Jurkat, Clone E6-1 (cell line): ENCODE data around the genes PIGH and ARG2.

GRCh38 chr14:67242209-67242676, 1.0 kb downstream of the PALS1 start:
- RRBS = no CpG with 5 or more reads among the region's 6 CpGs

- RRBS = no CpG with 5 or more reads among the region's 2 CpGs
These were observed 22.2 kb upstream of the PLEKHH1 start for GRCh38 chr14:67510894-67511300.

DNA sequence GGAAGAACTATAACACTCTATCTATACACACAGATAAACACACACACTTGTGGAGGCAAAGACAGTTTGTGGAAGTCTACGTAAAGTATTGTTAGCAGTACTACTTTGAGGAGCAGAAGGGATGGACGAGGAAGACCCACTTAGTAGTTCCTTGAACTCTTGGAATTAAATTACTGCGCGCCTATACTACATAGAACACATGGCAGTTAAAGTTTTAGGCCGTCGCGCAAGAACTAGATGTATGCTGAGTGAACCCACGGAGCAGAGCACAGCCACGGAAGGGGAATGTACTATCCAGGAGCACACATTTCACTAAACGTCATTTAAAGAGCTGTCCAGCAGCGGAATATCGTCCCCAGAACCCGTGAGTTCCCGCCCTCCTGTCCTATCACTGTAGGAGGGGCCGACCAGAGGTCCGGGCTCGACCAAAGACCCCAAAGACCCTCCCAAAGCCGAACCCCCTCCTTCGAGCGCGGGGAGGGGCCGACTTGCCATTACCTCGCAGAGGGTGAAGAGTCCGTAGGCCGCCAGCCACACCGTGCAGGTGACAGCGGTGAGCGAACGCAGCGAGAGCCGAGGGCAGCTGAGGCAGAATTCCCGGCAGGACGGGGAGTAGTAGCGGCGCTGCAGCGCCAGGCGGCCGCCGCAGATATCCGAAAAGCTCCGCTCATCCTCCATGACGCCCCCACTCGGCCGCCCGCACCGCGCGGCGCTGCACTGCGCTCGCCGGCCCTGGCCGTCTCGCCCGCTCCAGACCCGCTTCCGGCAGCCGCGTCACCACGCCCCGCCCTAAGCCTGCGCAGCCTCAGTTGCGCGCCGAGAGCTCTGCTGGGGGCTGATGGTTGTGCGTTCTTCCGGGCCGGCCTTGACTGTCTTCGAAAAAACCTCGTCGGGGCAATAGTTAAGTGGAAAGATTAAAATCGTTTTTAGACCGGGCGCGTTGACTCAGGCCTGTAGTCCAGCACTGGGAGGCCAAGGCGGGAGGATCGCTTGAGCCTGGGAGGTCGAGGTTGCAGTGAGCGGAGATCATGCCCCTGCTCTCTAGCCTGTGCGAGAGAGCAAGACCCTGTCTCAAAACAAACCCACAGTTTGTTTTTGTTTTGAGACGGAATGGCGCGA, at the start of gene PIGH:
PIGH (minus strand) TSS at position 743 of the 1,119 bp plus-strand sequence.
- RRBS = under 1% methylated on average over 13 of the region's 83 CpGs

GRCh38 chr14:67619832-67620786, at the start of gene ARG2:
Gene ARG2 (plus strand): TSS chr14:67619920.
- RRBS = 13% methylated on average over 6 of the region's 55 CpGs

- RRBS = no CpG with 5 or more reads among the region's 16 CpGs
These were observed 1.1 kb downstream of the RAD51B start for GRCh38 chr14:67820449-67821268.

DNA sequence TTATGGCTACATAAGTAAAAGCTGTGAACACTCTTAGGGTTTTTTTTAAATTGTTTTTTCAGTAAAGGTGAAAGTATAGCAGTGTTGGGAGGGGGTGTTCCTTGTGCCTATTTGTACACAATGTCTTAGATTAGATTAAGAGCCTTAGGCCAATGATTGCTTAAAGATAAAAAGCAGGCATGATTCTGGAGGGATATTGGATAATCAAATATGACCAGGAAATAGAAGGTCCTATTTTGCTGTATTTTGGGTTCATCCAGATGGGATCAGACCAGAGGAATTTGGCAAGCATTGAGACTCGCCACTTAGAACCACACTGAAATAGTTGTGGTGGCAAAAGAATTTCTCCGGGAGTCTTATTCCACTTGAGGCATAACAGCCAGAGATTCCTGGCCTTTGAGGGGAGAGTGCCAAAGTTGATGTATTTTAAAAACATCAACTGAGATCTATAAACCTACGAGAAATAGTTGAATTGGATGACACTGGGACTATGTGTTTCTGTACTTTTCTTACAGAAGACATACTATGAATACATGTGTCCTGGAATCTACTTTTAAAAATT, 327.2 kb downstream of the RAD51B start:
- RRBS = no CpG with 5 or more reads among the region's 3 CpGs

DNA sequence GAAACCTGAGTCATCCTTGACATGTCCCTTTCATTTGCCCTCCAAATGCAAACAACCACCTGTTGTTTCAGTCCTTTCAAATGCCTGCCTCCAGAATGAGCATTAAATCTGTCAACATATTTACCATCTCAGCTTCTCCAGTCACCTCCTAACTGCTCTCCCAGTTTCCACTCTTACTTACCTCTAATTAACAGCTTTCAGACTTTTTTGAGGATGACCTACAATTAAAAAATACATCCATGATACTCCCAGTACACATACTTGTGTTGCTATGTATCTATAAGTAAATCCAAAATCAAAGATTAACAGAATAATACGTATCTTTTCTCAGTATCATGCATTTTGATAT, 375.7 kb downstream of the RAD51B start:
- RRBS = no CpG with 5 or more reads among the region's 1 CpG

DNA sequence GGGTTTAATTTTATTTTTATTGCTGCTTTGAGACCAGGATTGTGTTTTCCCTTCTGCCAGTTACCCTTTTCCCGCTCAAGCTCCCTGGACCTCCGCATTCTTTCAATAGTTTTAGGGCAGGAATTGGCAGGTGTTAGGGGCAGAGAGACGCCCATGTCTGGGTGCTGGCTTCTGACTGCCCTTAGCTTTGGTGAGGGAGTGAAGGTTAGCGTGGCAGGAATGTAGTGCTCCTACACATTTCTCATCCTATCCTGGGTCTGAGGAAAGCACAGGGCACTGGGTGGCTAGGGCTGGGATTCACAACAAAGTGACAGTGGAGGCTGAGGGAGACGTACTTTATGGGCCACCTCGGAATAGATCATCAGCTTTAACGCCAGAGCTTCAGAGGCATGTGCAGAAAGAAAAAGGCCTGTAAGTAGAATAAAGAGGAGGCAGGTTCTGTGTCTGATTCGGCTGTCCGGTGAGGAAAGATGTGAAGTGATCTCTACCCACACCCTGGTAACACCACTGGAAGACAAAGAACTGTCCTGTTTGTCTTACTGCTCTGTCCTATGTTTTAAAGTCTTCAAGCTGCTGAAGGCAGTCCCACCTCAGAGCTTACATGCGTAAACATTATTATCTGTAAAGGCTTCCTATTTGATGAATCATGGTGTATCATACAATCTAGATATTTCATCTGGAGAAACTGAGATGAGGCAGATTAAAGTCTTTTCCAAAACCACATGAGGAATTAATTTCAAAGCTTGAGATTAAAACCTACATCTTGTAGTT, 427.9 kb downstream of the ZFP36L1 start:
- RRBS = no CpG with 5 or more reads among the region's 10 CpGs

DNA sequence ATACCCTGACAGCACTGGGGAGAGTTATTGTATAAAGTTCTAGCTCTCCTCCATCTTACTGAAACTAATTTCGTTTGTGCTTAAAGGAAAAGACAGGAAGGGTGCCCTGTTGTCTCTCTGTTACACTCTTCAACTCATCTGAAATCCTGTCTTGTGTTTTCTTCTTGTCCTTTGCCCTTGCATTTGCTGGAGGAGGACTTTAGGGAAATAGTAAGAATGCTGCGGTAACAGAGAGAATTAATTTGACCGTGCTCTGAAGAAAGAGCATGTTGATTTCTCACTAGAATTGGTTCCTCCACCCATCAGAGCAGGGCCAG, 341.5 kb downstream of the ZFP36L1 start:
- RRBS = no CpG with 5 or more reads among the region's 3 CpGs

- RRBS = no CpG with 5 or more reads among the region's 12 CpGs
These were observed 321.6 kb downstream of the ZFP36L1 start for GRCh38 chr14:68471027-68471980.

DNA sequence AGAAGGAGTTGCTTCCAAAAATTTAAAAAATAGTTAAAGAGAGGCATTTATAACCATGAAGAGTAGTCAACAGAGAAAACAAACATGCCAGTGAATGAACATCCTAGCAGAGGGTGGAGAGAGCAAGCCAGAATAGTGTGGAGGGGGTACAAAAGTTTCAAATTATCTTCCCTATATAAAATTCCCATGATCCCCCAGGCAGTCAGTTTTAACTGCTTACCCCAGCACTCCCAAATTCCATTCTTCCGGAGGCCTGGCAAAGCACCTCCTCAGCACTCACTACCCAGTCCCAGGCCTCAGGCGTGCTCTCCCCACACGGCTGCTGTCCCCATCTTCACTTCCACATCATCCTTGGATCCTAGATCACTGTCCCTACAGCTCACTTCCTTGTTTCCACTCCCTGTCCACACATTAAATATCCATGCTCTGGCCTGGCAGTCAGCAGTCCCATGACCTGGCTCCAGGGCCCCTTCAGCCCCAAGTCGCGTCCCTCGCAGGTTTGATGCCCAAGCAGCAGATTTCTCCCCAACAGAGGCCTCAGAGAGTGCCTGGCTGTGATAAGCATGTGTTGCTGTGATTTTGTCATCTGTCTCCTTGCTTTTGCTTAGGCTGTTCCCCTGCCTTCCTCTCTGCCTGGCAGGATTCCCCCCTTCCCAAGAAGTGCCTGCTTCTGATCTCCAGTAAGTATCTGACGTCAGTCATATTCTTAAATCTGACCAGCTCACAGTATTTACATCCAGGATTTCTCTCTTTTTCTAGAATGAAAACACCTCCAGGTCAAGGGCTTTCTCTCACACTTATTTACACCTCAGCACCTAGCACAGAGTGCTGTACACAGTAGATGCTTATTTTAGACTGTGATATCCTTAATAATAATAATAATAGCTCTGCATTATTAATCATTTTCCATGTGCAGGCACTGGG, 241.7 kb downstream of the ZFP36L1 start:
- RRBS = no CpG with 5 or more reads among the region's 7 CpGs

GRCh38 chr14:68565890-68566724, 226.8 kb downstream of the ZFP36L1 start:
- RRBS = no CpG with 5 or more reads among the region's 6 CpGs

- RRBS = no CpG with 5 or more reads among the region's 3 CpGs
These were observed 172.8 kb downstream of the ZFP36L1 start for GRCh38 chr14:68620003-68620556.

- RRBS = no CpG with 5 or more reads among the region's 11 CpGs
These were observed 162.3 kb downstream of the ZFP36L1 start for GRCh38 chr14:68630454-68631168.

GRCh38 chr14:68695281-68696118, 97.4 kb downstream of the ZFP36L1 start:
- RRBS = no CpG with 5 or more reads among the region's 8 CpGs

- RRBS = no CpG with 5 or more reads among the region's 11 CpGs
These were observed 59.7 kb downstream of the ZFP36L1 start for GRCh38 chr14:68733029-68733738.

GRCh38 chr14:68790546-68791484, 2.1 kb downstream of the ZFP36L1 start:
- RRBS = no CpG with 5 or more reads among the region's 15 CpGs

DNA sequence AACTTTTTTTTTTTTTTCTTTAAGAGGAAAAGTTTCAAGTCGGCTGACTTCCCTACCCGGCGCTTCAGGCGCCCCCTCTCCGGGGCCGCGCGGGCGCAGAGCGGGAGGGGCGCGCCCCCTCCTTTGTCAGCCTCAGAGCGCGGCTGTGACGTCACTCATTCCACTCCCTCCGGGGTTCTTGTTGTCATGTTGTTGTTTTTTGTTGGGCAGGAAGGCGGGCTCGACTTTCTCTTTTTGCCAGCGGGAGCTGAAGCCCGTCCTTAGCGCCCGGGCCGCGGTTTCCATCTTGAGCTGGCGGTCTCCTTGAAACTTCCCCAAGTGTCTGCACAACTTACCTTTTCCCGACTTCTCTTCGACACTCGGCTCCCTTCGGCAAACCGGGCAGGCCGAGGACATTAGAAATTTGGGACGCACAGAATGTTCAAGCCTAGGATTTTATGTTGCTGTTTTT, 473 bp upstream of the ZFP36L1 start:
- RRBS = under 1% methylated on average over 16 of the region's 32 CpGs

- RRBS = no CpG with 5 or more reads among the region's 8 CpGs
These were observed 12.6 kb upstream of the ZFP36L1 start for GRCh38 chr14:68805423-68805857.

DNA sequence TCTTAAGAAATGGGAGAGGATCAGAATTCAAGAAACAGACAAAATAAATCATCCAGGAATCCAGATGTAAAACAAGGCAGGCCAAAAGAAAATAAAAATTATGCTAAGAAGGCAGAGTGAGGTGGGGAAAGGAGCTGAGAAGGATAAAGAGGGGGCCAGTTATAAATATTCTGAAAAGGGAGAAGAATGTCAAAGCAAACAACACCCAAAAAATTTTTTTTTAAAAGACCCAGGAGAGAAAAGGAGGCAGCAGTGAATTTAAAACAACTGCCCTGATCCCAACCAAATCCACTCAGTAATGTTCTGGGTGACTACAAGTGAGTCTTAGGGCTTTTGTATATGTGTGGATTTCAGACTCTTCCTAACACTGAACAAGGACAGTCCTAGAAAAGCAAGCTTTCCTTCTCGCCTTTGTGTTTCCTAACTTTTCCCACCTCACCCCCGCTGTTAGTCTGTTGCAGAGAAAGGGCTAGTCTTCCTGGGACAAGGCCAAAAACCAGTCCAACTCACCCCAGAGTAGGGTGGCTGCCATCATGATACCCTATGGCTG, 16.4 kb upstream of the ZFP36L1 start:
- RRBS = no CpG with 5 or more reads among the region's 2 CpGs